HCT116 (cell line): ENCODE data around the gene OLFML3.

- RRBS: no CpG with 5 or more reads among the region's 4 CpGs
Observed at GRCh38 chr1:113931227-113931926, 2.3 kb downstream of the HIPK1 start.

- RRBS: no CpG with 5 or more reads among the region's 4 CpGs
Observed at GRCh38 chr1:113974970-113975603, 4.2 kb upstream of the OLFML3 start.

GRCh38 chr1:113975676-113976958, 3.2 kb upstream of the OLFML3 start:
- RRBS: no CpG with 5 or more reads among the region's 6 CpGs

GRCh38 chr1:113978759-113979823, at the start of gene OLFML3:
OLFML3 (plus strand) TSS chr1:113979474.
- RRBS: no CpG with 5 or more reads among the region's 15 CpGs

GRCh38 chr1:113983354-113983734, 4.1 kb downstream of the OLFML3 start:
- RRBS: no CpG with 5 or more reads among the region's 9 CpGs

- RRBS: no CpG with 5 or more reads among the region's 7 CpGs
Observed at GRCh38 chr1:114251177-114251564, 97.5 kb upstream of the SYT6 start.

GRCh38 chr1:114341273-114341784, 169.7 kb downstream of the TRIM33 start:
- RRBS: no CpG with 5 or more reads among the region's 5 CpGs

- RRBS: no CpG with 5 or more reads among the region's 6 CpGs
Observed at GRCh38 chr1:114390436-114391040, 120.5 kb downstream of the TRIM33 start.

DNA sequence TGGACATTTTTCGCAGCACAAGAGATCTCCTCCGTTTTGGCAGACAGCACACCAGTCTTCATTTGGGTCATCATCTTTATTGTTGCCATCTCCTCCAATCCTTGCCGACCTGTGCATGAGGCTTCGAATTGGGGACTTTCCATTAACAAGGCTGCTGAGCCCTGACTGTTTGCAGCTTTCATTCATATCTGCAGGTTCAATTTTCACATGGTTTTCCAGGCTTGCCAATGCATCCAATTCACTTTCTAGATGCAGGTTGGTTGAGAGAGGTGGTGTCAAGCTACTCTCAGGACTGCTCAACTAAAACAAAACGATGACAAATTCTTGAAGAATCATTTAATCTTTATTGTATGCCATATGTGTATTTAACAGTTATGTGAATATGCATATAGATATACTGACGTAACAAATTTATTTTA, 105.5 kb downstream of the TRIM33 start:
- RRBS: no CpG with 5 or more reads among the region's 6 CpGs

GRCh38 chr1:114420207-114420986, 90.6 kb downstream of the TRIM33 start:
- RRBS: no CpG with 5 or more reads among the region's 3 CpGs

DNA sequence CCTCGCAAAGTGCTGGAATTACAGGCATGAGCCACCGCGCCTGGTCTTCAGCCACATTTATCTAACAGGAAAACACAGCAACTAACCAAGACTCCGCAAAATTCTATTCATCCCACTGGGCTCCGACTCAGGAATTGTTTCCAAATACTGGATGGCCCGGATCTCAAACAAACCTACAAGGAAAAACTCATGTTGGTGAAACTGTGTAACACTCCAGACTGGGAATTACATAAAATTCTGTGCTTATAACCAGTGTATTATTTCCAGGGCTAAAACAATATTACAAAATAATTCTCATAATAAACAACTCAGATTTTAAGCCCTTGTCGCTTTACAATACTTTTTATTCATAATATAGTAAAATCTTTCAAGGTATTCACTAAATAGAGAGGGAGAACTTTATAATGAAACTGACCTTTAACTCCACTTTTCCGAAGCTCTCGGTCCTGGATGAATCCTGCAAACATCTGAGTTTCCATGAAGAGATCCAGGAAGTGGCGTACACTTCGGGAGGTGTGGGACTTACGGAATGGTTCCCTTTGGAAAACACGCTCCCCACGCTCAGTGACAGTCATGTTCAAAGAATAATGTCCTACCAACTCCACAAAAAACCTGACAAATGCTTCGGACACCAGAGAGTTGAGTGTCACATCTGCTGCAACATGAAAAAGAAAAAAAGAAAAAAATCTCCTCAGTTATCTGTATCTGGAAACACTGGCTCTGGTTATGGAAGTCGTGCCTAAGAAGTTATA, 6.1 kb upstream of the BCAS2 start:
- RRBS: no CpG with 5 or more reads among the region's 16 CpGs

DNA sequence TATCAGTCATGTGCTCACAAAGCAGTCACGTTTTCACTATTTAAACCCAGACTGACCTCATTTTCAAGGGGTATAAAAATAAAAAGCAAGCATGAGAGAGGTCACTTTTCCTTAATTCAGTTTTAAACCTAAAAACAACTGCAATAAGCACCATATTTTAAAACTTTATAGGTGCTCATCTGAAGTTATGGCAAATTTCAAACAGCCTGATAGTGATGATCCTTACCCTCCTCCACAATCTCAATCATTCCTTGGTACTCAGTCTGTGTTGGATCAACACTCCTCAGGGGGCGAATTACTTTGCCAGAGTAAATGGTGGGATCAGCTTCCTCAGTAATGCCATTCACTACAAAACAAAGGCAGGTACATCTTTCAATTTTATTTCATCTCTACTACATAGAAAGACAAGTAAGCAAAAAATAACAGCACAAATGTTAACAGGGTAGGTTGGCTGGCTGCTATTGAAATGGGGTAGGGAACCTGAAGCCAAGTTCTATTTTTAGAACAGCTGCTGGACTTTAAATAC, 7.1 kb upstream of the NRAS start:
- RRBS: no CpG with 5 or more reads among the region's 2 CpGs

DNA sequence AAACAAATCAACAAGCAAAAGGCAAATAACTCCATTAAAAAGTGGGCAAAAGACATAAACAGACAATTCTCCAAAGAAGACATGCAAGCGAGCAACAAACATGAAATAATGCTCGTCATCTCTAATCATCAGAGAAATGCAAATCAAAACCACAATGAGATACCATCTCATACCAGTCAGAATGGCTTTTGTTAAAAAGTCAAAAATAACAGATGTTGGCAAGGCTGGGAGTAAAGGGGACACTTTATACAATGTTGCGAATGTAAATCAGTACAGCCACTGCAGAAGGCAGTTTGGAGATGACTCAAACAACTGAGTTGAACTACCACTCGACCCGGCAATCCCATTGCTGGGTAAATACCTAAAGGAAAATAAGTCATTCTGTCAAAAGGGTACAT, 26.1 kb downstream of the TSPAN2 start:
- RRBS: no CpG with 5 or more reads among the region's 5 CpGs

DNA sequence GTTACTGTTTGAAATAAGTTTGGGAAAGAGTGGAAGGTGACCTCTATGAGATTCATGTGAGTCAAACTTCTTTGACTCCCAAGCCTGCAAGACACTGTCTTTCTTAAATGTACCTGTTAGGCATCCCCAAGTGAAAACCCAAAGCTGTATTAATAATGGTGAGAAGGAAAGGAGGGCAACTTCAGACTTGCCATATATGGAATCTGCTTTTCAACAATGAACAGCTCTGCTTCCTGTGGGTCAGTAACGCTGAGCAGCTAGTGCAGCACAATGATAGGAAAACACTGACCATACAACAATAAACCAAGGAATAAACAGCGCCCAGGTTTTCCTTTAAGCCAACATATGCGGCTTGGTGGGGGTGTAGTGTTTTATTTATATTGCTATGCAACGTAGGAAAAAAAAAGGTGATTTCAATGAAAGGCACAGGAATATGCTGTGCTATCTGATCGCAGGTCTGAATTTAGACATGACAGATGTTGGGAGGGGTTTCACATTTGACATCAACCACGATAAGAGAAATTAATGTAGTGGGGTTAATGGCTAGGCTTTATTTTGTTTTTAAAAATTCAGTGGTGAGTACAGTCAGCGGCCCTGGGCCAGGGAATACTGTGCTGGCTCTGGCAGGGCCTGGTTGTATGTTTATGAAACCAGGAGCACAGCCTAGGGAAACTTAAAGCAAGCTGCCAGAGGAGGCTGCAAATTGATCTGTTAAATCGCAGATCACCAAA, 4.4 kb downstream of the TSPAN2 start:
- RRBS: no CpG with 5 or more reads among the region's 8 CpGs

DNA sequence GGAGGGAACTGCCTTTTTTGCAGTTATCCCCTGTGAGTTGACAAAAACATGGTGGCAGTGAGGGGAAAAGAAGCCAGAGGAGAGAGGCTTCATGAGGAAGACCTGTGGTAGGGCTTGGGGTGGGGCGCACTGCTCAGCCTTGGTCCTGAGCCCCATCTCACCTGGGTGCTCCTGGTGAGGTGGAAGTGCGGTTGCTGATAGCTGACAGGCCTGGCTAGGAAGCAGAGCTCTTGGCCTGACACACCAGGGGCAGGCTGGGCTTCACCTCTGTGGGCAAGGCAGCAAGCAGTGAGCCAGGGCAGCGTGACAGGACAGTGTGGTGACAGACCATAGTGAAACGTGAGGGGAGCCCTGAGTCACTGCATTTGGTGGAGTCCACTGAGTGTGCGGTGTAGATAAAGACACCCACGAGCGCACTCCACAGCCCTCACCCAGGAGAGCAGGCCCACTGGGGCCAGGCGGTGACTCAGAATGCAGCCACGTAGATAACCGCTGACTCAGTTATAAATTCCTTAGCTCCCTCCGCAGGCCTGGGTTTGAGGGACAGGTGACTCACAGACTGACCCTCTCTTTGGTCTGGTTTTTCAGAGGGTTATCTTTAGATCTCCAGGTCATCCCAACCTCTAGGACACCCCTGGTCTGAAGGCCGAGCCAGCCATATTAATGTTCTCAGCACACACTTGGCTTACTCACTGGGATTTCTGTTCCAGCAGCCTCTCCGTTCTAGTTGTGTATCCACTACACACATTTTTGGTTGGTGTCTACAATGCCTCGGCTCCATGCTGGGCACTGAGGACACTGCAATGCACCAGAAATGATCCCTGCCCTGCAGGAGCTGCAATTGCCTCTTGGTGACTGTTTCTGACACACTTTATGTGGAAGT, 90.1 kb upstream of the TSPAN2 start:
- RRBS: no CpG with 5 or more reads among the region's 14 CpGs

GRCh38 chr1:115189850-115190544, 100.7 kb upstream of the TSPAN2 start:
- RRBS: no CpG with 5 or more reads among the region's 5 CpGs

- RRBS: no CpG with 5 or more reads among the region's 10 CpGs
Observed at GRCh38 chr1:115545632-115546652, 95.8 kb upstream of the VANGL1 start.

DNA sequence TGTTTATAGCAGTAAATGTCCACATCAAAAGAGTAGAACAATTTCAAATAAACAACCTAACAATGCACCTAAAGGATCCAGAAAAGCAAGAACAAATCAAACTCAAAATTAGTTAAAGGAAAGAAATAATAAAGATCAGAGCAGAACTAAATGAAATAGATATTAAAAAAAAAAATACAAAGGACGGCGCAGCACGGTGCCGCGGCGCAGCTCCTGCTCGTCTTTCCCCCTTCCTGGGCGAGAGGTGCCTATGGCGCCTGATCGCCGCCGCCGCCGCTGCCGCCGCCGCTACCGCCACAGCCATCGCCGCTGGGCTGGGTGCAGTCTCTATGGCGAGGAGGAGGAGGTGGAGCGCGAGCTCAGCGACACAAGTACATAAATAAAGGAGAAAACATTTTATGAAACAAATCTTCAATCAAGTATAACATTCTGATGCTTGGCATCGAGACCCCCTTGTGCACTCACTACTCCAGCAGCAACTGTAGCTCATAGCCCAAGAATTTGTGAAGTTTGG, 77.6 kb upstream of the VANGL1 start:
- RRBS: no CpG with 5 or more reads among the region's 25 CpGs

DNA sequence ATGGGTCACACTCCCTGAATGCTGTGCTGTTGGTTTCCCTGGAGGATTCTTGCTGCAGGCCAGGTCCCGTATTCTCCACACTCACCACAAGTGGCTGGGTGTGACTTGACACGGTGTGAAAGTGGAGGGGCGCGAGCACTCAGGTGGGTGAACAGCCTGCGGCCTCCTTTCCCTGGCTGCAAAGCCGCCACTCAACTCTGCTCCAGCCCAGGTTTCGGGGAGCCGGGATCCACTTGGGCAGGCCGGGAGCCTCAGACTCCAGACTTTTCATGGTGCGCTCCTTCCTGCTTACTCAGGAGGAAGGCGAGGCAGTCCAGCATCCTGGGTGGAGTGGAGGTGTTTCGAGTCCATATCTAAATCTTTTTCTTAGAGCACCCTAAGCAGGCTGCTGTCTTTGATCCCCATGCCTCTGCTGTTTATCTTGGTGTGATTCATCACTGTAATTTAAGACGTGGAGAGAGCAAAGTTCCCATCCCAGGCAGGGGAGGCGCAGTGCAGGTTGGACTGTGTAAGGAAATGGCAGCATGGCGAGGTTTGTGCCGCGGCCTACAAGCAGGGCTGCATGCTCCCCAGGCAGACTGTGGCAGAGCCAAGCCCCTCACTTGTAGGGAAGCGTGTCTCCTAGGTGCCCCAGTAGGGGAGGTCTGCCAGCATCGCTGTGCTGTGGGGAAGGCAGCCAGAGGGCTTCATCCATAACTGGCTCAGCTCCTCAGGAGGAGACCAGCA, 29.6 kb downstream of the VANGL1 start:
- RRBS: no CpG with 5 or more reads among the region's 19 CpGs

DNA sequence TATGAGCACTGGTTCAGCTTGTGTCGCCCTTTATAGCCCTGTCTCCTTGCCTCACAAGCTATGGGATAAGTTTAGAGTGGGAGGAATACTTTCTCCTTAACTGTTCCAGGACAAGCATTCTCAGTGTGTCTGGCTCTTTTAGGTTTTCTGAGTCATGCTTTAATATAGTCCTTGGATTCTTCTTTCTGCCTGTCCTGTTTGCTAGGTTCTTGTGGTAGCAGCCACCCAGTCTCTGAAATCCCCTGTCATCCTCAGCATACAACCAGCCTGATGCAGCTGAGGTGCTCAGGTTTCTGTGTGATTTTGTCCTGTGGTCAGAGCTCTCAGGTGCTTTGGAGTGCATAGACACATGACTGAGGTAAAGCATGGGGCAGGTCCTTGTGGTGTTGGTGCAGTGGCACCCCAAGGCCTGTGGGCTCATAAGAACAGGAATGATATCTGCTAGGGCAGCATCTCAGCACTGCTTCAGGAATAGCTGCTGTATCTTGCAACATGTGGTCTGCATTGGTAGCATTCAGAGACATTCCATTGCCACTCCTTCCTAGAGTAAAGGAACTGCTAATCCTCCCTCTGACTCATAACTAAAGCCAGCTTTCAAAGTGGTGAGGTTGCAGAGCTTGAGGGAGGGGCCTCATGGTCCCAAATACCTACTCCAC, 14.2 kb upstream of the CASQ2 start:
- RRBS: no CpG with 5 or more reads among the region's 1 CpG